Duodenum (tissue), 1 donor: ENCODE measurements around a stretch of chr11.

DNA sequence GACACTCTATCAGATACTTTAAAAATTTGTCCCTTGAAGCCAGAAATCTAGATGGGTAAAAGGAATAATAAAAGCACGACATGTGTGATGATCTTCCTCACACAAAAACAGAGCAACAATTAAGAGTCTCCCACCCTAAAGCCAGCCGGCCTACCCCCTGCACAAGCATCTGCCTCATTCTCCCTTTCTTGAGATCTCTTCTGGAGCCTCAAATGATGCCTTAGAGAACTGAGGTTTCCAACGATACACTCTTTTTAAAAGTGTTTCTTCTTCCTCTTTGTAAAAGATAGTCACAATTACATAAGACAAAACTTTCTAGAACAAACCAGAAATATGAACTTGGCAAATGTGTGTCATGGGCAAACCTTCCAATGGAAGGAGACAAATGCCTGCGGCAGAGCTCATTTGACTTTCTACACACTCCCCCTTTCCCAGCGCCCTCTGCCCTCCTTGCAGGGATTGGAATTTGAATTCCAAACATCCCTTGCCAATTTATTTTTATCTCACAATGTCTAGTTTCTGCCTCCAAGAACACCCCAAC lies 14.6 kb upstream of the ESAM start:
- PRO-cap: no peak

- PRO-cap: no peak
These were observed 25.7 kb upstream of the ROBO3 start for GRCh38 chr11:124839312-124840240.

- PRO-cap: no peak
These were observed 2.2 kb upstream of the ROBO3 start for GRCh38 chr11:124863034-124863360.

DNA sequence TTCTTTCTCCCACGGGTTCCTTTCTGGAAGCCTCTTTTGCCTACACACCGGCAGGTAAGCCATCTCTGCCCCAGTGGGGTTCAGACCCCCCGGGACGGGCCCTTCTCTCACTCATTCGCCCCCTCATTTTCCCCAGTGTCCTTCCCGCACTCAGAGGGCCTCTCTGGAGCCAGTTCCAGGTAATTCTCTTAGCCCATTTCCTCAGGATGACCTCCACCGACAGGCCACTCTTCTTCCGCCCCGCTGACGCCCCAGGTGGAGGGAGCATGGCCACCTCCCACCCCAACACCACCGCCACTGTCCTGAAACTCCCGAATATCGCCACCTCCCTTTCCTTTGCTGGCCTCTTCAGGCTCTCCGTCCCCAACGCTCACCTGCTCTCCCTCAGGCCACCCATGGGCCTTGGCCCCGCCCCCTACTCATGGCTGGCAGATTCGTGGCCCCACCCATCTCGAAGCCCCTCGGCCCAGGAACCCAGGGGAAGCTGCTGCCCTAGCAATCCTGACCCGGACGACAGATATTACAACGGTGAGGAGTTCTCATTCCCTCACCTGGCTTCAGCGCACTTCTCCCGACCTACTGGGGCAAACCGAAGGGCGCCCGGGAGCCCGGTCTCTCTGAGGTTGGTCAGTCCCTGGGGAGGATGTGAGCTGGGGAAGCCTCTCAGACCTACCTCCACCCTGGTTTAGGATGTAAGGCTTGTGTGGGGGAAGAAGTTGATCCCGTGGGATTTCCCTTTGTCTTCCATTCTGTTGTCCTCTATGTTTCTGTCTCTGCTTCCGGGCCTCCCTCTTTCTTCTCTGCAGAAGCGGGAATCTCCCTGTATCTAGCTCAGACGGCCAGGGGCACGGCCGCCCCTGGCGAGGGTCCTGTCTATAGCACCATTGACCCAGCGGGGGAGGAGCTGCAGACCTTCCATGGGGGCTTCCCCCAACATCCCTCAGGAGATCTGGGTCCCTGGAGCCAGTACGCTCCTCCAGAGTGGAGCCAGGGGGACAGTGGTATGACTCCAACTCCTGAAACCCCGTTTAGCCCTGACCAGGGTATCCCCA lies 12.2 kb downstream of the ROBO3 start:
- PRO-cap: no peak

DNA sequence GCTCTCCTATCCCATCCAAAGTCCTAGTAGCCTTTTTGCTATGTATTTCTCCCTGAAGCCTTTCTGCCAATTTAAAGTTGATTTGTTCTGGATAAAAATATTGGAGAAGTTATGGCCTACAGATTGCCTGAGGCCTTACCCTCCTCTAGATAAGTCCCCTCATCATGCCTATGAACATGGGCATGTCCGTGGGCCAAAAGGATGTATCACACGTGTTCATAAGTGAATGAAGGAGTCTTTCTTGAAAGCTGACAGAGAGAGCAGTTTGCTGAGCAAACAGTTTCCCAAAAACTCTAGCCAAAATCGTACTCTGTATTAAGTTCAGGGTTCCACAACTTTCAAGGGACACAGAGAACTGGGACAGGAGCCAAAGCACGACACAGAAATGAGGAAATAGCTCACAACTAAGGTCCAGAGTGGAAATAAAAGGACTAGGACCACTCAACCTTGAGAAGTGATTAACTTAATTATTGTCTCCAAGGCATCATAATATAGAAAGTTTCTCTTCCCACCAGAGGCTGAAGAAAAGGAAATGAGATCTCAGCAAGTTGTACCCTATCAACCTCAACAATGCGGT lies 6.6 kb downstream of the HEPACAM start:
- PRO-cap: no peak

- PRO-cap: no peak
These were observed 44.6 kb downstream of the FEZ1 start for GRCh38 chr11:125451355-125451927.

DNA sequence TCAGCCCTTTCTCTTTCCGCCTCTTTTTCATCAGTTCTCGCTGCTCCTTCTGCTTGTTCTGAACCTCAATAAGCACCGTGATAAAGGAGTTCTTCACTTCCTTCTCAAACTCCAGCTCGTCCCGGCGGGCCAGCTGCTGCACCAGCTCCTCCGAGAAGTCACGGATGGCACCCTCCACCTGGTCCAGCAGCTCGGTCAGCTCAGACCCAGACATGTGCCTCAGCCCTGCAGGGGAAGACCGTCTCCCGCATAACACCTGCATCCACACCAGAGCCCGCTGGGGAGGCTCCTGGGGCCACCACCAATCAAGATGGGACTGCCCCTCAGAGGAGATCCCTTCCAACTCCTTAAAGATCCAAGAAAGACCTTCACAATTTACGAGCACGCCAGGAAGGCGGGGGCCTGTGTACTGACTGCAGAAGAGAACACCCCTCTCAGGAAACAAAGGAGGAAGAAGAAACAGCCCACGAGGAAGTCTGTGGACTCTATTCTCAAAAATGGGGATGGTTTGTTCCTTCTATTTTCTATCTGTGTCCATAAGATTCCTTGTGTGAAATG lies 40.1 kb downstream of the FEZ1 start:
- PRO-cap: no peak

DNA sequence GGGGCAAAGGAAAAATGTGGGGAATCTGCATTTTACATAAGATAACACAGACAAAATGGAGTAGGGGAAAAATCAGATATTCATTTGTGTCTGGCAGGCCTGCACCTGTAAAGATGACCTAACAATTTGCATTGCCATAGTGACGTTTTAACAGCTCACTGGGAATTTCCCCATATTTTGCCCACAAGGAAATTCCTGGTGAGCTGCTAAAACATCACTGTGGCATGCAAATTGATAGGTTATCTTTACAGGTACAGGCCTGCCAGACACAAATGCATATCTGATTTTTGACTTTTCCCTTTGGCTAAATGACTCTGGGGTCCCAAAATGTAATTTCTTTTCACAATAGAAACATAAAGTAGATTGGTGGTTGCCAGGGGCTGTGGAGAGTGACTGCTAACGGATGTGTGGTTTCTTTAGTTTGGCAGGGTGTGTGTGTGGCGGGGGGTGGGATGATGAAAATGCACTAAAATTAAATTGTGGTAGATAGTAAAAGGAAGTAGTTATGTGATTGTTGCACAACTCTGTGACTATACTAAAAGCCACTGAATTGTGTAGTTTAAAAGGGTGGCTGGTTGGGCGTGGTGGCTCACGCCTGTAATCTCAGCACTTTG lies 18.3 kb upstream of the FEZ1 start:
- PRO-cap: no peak

- PRO-cap: no peak
These were observed 7.0 kb upstream of the VSIG10L2 start for GRCh38 chr11:125938717-125939389.

- PRO-cap: no peak
These were observed 8.5 kb downstream of the SRPRA start for GRCh38 chr11:126260055-126260704.

GRCh38 chr11:126290305-126291069 lies 7.6 kb downstream of the TIRAP start:
- PRO-cap: no peak

DNA sequence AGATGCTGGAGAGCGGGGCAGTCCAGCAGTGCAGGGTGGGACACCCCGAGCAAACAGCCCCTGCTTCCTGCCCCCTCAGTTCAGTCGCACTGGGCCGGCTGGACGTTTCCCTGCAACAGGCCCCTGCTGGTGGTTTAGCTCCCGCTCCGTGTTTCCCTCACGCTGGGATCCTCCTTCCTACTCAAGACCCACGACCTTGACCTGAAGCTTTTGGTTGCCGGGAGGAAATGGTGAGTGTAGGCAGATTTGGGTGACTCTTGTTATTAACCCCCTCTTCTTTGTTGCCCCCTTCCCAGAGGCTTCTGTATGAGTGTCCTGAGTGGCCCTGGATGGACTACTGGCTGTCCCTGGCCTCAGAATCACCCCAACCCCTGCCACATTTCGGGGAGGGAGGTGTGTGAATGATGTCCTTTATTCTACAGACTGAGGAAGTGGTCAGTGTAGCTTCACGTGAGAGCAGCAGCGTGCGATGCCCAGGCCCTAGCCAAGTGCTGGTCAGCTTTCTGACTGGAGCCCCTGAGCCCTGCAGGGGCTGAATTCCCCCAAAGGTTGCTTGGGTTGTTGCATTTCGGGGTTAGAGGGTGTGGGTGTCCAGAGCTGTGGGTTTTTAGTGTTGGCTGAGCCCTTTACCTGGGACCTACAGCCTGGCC lies 2.8 kb downstream of the ST3GAL4 start:
- PRO-cap: no peak

- PRO-cap: no peak
These were observed 37.3 kb downstream of the ST3GAL4 start for GRCh38 chr11:126392425-126393475.

GRCh38 chr11:126407886-126408984 lies 52.7 kb downstream of the ST3GAL4 start:
- PRO-cap: no peak

GRCh38 chr11:126415580-126416408 lies 60.3 kb downstream of the ST3GAL4 start:
- PRO-cap: bidirectional peak, plus-strand start at chr11:126415946, minus-strand start at chr11:126415767

- PRO-cap: no peak
These were observed 71.3 kb downstream of the ST3GAL4 start for GRCh38 chr11:126426823-126427222.

GRCh38 chr11:126431496-126432126 lies 76.1 kb downstream of the ST3GAL4 start:
- PRO-cap: no peak

DNA sequence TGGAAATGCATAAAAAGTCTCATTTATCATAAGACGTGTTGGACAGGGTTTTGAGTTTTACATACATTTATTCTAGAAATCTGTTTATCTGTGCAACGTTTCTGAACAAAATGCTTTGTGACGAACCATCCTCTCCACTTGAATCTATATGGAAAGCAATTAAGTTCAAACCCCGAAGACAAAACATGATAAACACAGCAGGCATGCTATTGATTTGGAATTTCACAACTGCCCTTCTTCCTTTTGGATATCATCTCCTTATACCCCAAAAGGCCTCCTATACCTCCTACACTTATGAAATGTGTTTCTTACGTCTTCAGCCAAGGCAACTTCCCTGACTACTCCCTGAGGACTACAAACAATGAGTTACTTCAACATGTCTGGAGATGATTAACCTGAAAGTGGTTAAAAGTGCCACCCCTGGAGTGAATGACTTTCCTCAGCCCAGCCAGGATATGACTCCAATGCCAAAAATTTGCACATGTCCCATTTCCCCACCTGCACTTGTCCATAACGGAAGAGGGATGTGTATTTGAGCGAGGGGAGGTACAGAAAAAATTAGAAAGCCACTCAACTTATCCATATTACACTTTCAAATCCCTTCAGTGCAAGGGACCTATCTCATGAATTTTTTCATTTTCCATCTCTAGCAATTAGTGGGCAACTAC lies 37.0 kb downstream of the KIRREL3 start:
- PRO-cap: no peak

DNA sequence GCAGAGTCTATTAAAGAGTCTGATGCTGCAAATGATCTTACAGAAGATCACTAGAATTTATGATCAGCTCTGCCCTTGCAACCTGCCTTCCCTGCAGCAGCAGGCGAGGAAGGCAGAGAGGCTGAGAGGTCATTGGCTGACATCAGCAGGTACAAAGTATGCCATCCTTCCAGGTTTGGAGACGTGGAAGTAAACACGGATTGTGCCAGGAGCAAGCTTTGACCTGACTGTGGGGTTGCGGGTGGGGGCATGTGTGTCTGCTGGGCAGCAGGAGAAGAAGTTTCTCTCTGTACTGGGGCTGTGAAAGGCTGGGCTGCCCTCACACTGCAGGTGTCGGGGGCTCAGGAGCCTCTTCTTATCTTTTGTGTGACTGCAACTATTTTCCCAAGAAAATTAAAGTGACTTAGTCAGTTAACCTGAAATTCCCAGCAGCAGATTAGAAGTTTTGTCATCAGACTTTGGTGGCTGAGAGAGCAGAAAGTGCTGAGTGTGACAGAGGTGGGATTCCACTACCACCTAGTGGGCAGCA lies 566.0 kb downstream of the ETS1 start:
- PRO-cap: no peak

- PRO-cap: no peak
These were observed 433.7 kb downstream of the ETS1 start for GRCh38 chr11:128153707-128154098.